Metastatic Liver Carcinoma in the Lung (tissue), 2 donors: ENCODE data around the genes LEPR, SGIP1 and SERBP1.

GRCh38 chr1:65247892-65248354 is 61.4 kb upstream of the DNAJC6 start:
- PRO-cap, 2 experiments: no peak in any of the 2 experiments

GRCh38 chr1:65420399-65421296 is at the start of gene LEPR:
Gene LEPR, plus strand, starts transcription at chr1:65420668.
- PRO-cap, 2 experiments: peak in 2 of 2 experiments; most common plus-strand start chr1:65420558 (in 2); most common minus-strand start chr1:65421000 (in 1)

DNA sequence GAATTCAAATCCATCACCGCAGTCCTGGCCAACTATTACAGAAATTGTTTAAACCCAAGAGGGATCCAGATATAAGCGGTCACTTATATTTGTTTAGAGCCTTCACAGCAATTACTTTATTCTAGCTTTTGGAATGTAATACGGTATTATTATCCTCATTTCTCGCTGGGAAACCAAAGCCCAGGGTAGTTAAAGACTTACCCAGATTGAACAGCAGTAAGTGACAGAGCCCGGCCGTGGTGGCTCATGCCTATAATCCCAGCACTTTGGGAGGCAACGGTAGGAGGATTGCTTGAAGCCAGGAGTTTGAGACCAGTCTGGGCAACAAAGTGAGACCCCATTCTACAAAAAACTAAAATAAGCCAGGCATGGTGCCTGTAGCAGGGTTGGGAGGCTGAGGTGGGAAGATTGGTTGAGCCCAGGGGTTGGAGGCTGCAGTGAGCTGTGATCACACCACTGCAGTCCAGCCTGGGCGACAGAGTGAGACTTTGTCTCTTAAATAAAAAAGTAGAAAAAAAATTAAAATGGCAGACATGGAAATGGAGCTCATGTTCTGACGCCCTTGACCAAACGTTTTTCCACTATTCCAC is 6.7 kb downstream of the LEPR start:
- PRO-cap, 2 experiments: no peak in any of the 2 experiments

DNA sequence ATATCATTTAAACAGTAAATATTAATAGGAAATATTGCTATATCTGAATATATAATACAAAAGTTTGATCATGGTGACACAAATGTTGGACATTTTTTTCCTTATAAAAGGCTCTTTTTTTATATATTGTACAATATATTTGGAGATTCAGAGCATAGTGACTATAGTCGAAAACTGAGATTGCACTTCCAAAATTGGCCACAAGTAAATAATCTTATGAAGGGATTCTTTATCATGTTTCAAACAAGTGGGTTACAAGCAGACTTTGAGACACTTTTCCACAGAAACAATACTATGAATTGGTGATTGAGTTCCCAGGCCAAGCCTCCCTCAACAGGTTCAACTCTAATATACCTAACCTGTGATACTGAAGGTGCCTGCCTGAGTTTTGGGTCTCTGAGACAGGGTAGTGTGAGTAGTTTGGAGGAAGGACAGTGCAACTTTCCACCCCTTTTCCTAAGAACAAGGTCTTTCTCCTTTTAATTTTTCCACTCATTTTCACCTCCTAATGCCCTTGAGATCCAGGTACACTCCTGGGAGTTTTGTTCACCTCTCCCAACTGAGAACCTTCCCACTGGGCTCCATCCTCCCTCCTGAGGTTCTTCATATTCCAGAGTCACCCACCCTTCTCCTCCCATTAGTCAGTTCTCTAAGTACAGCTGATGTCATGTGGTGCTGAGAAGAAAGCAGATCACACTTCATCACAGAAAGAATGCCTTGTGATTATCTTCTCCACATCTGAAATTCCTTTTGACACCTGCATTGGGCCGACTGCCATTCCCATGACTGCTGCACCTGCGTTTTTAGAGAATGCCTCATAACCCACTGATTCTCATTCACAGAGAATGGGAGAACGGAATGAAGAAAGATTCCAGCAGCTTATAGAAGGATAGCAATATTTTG is 14.0 kb downstream of the LEPR start:
- PRO-cap, 2 experiments: no peak in any of the 2 experiments

DNA sequence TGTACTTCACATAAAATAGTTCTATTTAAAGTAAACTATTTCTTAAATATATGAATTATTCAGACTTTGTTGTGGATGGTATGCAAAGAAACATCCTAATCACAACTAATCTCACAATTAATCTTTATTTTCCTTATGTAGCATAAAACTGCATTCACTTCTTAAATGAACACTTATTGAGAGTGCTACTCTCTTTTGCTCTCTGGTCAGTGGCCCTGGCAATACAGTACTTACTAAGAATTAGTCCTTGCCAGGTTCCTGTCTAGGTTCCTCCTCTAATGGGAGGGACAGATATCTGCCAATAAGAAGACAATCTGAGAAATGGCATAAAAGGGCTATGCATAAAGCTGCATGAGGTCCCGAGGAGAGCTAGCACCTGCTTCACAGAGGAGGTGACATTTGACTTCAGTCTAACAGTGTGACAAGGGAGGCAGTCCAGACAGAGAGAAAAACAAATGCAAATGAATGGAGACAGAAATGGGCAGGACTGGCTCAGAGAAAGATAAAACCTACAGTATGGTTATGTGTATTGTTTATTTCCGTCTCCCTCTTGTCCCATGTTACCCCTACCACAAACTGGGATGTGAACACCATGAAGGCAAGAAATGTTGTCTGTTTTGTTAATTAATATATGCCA is 357.1 kb upstream of the SGIP1 start:
- PRO-cap, 2 experiments: peak in 1 of 2 experiments; most common plus-strand start position 355 of the sequence (in 1); most common minus-strand start position 223 of the sequence (in 1)

- PRO-cap, 2 experiments: no peak in any of the 2 experiments
Measured at GRCh38 chr1:66247510-66247871, 286.5 kb upstream of the SGIP1 start.

- PRO-cap, 2 experiments: no peak in any of the 2 experiments
Measured at GRCh38 chr1:66266201-66266734, 267.7 kb upstream of the SGIP1 start.

DNA sequence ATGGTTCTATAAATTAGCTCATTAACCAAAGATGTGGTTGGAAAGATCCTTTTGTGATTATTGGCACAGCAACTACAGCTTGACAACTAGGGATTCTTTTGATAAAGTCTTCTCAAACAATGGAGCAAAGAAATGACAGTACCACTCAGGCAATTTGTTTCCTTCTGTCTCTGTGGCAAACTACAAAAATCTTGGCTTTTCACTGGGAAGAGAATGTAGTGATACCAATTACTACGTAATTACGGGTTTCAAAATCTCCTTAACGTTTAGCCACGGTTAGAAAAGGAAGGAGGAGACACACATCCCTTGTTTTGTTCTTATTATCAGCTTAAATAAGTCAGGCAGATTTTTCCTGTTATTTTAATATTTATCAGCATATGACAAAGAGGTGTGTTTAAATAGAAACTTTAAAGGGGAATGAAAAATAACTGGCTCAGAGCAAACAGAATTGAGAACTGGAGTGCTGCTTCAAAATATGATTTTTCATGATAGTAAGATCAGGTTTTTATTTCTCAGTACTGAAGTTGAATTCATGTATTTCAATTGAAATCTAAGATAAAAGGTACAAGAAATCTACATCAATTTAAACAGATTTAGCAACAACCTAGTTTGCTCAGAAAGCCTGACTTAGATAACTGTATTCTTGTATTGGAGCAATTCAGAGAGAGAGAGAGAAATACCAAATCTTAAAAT is 266.3 kb upstream of the SGIP1 start:
- PRO-cap, 2 experiments: no peak in any of the 2 experiments

GRCh38 chr1:66339918-66340490 is 193.9 kb upstream of the SGIP1 start:
- PRO-cap, 2 experiments: no peak in any of the 2 experiments

DNA sequence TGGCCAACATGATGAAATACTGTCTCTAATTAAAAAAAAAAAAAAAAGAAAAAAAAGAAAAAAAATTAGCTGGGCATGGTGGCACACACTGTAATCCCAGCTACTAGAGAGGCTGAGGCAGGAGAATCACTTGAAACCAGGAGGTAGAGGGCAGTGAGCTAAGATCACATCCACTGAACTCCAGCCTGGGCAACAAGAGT is 191.5 kb upstream of the SGIP1 start:
- PRO-cap, 2 experiments: no peak in any of the 2 experiments

DNA sequence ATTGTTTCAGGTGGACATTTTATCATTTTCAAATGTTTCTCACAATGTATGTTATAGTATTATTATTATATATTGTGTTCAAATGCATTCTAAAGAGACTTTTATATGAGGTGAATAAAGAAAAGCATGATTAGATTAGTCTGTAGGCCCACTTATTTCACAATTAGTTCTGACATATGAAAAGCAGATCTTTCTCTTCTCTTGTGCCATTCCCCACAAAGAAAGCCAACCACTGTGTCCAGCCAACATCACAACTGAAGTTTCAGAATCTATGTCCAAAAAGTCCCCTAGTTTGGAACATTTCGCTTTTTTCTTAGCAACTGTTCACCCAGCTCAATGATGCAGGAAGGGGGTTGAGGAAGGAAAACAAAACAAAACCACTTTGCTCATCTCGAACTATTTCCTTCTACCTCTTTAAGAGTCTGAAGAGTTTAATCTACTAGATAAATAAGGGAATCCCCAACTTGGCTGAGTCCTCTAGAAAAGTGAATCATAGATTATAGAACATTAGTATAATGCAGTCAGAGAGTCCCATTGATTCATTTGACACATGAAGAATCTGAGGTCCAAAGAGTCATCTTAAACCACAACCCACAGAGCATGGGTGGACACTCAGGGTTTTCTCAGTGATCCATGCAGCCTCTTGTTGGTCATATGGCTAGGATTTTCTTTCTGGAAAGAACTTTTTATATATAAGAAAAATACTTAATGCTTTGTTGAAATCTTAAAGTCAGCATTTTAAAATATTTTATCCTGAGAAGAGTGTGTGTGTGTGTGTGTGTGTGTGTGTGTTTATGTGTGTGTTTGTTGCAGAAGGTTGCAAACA is 159.3 kb upstream of the SGIP1 start:
- PRO-cap, 2 experiments: no peak in any of the 2 experiments

- PRO-cap, 2 experiments: peak in 1 of 2 experiments; most common plus-strand start chr1:66394132 (in 1)
Measured at GRCh38 chr1:66393735-66394332, 140.1 kb upstream of the SGIP1 start.

DNA sequence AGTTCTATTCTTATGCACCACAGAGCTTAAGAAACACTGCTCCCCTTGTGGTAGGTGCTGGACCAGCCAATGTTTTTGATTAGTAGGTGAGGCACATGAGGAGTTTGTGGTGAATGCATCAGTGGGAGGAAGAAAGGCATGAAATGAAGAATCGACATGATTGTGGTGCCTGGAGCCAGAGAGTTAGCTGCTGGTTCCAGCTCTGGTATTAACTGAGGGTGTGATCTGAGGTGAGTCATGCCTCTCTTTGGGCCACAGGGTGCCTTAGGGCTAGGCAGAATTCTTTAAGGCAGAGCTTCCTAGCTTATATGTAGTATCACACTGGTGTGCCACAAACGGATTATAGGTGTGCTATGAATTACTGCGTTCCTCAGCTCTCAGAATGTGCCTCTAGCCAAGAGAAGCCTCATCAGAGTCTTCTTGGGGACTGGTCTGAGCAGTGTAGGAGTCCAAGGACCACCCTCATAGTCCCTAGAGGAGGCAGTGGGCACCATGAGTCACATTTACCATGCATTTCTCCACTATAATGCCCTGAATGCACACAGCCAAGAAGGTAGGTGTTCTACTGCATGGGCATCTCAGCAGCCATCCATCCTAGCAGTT is 97.4 kb upstream of the SGIP1 start:
- PRO-cap, 2 experiments: no peak in any of the 2 experiments

DNA sequence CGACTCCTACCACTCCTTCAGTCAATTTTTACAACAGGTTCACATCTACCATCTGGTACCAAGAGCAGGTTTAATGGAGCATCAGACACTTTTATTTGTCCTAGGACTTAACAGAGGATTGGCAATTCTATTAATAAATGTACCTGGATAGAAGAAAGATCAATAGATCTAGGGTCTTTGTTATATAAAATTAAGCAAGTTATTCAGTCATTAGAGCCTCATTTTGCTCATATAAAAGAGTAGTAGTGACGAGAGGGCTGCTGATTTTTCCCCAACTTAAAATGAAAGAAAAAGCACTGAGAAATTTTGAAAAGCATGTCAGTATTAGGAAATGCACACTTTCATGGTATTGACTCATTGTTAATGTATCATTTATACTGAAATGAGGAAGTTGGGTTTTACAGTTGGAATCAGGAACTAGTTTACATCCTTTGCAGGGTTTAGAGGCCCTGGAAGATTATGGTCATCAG is 95.1 kb upstream of the SGIP1 start:
- PRO-cap, 2 experiments: no peak in any of the 2 experiments

DNA sequence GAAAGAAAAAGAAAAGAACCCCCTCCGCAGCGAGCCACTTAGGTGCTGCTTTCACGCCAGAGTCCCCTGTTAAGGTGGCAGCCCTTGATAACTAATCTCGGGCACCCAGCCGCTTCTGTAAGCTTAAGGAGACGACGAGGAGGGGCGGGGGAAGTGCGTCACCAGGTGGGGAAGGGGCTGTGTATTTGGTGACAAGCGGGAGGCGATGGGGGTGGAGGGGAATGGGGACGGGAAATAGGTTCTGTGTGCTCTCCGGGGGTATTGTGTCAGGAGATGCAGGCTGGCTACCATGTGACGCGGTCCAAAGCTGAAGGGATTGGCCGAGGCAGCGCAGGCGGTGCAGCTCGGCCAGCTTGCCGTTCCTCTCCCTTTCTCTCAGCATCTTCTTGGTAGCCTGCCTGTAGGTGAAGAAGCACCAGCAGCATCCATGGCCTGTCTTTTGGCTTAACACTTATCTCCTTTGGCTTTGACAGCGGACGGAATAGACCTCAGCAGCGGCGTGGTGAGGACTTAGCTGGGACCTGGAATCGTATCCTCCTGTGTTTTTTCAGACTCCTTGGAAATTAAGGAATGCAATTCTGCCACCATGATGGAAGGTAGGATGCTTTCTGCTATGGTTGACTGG is at the start of gene SGIP1:
SGIP1 (plus strand) TSS at position 381 of the 625 bp plus-strand sequence.
- PRO-cap, 2 experiments: peak in 2 of 2 experiments; most common plus-strand start position 313 of the sequence (in 1); most common minus-strand start position 263 of the sequence (in 1)

DNA sequence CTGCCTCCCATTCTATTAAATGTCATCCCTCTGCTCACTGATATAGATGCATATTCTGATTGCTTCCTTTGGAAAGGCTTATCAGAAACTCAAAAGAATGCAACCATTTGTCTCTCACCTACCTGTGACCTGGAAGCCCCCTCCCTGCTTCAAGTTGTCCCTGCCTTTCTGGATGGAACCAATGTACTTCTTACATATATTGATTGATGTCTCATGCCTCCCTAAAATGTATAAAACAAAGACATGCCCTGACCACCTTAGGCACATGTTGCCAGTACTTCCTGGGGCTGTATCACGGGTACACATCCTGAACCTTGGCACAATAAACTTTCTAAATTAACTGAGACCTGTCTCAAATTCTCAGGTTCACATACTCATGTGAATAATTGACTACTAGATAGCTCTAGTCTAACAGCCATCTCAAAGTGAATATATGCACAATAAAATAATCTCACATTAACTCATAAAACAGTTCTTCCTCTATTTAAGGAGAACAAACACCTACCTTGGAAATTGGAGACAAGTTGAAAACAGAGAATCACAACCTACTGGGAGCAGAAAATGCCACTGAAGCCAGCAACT is 5.7 kb downstream of the DNAI4 start:
- PRO-cap, 2 experiments: no peak in any of the 2 experiments

GRCh38 chr1:66946007-66946434 is 21.2 kb downstream of the MIER1 start:
- PRO-cap, 2 experiments: no peak in any of the 2 experiments

DNA sequence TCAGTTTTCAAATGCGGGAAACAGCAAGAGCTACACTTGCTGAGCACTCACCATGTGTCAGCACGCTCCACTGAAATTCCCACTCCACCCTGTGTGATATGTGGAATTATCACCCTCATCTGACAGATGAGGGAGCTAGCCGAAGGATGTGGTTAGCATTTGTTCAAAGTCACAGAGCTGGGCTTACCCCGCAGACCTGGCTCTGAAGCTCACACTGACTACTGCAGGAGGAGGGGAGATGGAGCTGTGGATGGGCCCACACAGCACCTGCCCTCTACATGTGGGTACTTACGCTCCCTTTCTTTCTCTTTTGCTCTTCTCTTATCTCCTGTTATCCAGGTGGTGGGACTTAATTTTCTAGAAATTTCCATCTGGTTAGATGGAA is 29.2 kb downstream of the IL12RB2 start:
- PRO-cap, 2 experiments: no peak in any of the 2 experiments

GRCh38 chr1:67427463-67427836 is 2.8 kb downstream of the SERBP1 start:
- PRO-cap, 2 experiments: no peak in any of the 2 experiments

DNA sequence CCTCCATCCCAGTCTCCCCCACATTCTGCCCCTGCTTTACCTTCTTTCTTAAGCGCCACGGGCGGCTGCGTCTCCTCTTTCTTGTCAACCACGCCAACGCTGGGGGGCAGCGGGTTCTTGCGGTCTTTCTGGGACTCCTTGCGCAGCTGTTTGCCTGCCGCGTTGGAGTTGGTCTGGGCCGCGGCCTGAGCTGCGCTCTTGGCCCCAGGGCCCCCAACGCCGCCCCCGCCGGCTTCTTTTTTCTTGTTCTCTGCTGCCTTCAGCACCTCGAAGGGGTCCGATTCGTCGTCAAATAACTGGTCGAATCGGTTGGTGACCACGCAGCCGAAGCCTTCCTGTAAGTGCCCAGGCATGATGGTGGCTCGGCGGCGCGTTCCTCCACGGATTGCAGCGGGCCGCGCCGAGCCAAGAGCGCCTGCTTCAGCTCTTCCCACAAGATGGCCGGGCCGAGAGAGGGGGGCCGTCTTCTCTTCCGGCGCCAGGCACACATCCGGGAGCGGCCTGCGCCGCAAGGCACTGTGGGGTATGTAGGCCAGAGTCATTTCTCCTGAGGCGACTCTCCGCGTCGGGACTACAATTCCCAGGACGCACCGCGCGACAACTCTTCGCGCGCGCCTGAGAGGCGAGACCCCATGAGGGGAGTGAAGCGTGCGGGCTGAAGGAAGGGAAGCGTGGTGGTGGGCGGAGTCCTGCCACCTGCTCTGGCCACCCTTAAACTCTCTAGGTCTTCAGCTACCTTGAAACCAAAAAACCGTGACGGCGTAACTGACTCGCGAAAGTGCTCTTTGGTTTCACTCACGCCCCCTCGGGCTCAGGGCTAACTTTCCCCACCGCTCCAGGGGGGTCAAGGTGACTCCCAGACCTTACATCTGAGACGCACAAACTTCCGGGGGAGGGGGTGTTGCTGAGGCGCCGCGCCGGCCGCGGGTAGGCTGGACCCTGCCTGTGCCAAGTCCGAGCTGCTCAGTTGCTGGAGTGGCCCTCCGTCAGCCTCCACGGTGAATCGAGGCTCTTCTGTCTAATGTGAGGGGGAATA is at the start of gene SERBP1:
SERBP1 (minus strand) TSS at position 455 of the 1,036 bp plus-strand sequence.
- PRO-cap, 2 experiments: peak in 2 of 2 experiments; most common plus-strand start position 633 of the sequence (in 1); most common minus-strand start position 387 of the sequence (in 1)